PC-3 (cell line): ENCODE measurements around the gene ZNF337.

GRCh38 chr20:24930144-24930860, 18.8 kb upstream of the CST7 start:
- RAMPAGE, long total RNA: start-site peak on the plus strand at chr20:24930640-24930666, 30 and 38 reads in 2 replicates

DNA sequence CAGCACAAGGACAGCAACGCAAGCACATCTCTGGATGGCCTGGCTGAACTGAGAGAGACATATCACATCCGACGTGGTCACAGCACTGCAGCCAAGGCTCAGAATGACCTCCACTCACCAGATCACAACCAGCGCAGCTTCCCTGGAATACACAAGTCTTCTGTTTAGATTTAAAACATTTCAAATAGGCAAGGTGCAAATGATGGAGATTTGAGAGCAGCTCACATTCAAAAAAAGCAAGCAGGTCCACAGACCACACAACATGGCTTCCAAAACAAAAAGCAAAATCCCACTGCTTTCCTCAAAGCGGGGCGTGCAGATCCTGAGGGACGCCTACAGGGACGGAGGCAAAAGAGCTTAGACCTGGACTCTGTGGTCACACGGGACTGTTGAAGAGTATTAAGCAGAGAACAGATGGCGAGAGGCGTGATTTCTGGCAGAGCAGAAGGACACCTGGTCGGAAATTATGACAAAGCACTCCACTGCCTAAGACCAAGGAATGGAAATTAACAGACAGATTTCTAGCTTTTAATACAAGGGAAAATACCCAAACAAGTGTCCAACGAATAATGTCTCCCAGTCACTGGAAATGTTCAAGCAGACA, 15.3 kb downstream of the CST7 start:
- RAMPAGE, long total RNA: no peak

DNA sequence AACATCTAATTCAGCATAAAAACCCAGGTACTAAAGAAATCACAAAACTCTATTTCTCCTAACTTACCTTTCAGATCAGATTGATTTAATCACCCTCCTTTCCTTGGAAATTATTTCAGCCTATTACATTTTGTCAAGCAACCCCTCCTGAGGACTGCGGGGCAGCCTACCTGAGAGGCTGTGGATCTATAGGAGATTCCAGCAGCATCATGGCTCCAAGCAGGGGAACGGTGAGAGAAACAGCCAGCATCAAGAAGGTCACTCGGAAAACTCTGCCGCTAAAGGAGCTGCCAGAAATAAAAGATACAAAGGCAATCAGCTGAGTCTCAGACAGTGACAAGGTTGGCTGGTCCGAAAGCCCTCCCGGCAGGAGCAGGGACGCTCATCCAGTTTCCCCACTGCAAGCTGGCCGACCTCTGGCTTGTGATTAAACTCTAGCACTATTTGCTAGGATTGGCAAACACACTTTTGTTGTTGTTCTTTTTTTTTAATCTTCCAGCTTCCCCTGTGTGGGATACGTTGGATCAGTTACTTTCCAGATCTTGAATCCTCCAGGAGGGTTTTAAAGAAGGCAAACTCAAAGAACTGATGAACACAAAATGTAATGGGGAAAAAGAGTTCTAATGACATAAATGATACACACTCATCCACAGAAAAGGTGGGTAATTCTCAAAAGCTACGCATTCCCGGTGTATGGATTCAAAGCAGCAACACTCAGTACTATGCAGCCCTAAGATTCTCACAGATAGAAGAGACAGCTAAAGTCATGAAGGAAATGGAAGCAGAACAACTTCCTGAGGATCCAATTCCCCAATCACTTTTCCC, 8.6 kb downstream of the APMAP start:
- RAMPAGE, long total RNA: no peak

- RAMPAGE, long total RNA: no peak
Measured at GRCh38 chr20:24991814-24992547, 570 bp downstream of the APMAP start.

DNA sequence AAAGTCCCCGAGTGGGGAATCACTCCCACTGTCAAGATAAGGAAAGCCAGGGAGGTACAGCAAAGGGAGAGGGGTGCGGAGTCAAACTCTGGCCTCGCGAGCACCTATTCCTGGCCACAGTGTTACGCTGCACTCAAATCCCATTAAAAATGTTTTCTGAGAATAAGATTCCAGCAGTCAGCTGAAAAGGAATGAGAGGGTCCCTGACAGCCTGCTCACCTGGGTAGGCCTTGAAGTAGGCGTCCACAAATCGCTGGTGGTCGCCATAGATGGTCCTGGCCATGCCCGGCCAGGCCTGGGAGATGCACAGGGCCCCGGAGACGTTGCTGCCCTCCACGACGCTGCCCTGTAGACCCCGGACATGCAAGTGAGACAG, 20.8 kb upstream of the APMAP start:
- RAMPAGE, long total RNA: no peak

DNA sequence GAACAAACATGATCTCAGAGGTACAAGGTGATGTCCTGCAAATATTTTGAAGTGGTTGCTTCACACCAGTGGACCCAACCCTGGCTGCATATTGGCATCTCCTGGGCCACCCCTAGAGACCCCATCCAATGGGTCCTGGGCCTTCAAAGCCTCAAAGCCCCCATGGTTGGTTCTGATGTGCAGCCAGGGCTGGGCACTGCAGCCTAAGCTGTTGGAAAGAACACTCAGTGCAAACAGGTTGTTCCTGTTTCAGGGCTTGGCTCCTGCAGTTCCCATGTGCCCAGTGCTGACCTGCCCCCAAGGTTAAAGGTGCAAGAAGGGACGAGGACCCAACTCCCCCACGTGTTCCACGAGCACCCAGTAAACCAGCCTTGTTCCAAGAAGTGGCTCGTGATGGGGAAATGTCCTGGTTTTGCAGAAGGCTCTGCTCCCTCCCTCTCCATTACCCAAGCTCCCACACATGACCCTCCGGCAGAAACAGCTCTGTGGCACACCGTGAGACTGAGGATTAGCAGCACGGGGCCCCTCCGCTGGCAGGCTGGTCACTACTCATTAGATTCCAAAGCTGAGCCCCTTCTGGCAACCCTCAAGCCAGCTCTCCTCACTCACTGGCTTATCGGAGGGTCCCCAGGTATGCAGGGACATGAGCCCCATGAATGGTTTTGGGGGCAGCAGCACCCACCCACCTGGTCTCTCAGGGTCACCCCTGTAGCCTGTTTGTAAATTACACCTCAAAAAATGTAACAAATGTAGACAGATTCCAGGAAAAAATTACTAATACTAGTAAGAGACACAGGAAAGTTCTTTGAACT, 9.4 kb downstream of the ACSS1 start:
- RAMPAGE, long total RNA: no peak

GRCh38 chr20:25065009-25065526, 7.1 kb upstream of the ACSS1 start:
- RAMPAGE, long total RNA: no peak

DNA sequence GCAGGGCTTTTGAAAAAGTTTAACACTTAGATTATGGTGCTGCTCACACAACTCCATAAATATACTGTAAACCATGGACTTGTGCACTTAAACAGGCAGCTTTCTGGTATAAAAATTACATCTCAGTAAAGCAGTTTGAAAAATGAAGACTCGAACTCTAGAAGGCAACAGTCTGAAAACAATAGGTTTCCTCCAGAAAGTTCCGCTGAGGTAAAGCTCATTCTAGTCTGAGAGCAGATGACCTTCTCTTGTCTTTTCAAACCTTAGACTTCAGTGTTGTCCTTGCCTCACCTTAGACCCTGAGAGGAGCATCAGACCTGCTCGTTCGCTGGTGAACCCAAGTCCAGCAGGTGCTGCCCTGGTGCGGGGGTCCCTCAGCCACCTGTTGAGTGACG, 14.8 kb upstream of the PYGB start:
- RAMPAGE, long total RNA: no peak

DNA sequence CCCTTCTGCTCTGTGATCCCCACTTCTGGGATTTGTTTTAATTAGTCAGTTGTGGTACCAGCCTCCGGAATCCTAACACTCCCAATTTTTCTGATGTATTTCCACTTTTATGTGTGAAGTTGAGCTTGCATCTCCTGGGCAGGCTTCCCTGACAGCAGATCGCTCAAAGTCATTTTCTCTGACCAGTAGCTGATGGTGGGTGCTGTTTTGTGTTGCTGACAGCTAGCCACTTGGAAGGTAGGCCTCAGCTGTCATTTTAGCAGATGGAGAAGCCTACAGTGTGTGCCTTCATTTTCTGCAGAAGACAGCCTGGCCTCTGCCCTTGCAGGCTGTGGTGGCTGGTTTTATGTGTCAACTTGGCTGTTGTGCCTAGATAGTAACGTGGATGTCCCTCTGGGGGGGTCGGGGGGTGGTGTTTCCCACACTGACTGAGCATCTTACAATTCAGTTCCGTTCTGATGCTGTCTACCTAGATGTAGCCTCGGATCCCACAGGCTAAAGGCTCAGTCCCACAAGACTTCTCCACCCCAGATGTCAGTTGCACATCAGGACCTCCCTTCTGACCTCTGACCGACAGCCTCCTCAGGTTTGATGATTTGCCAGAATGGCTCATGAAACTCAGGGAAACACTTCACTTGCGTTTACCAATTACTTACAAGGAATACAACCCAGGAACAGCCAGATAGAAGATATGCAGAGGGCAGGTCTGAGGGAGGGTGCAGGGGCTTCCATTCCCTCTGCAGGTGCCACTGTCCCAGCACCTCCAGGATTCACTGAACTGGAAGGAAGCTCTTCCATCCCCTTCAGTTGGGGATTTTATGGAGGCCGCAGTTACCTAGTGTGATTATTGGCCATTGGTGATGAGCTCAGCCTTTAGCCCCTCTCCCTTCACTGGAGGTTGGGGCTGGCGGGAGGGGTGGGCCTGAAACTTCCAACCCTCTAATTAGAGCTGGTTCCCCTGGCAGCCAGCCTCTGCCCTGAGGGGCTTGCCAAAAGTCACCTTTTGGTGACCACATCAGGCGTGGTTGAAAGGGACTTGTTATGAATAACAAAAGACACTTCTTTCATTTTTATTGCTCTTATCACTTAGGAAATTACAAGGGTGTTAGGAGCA, 4.4 kb downstream of the PYGB start:
- RAMPAGE, long total RNA: no peak

DNA sequence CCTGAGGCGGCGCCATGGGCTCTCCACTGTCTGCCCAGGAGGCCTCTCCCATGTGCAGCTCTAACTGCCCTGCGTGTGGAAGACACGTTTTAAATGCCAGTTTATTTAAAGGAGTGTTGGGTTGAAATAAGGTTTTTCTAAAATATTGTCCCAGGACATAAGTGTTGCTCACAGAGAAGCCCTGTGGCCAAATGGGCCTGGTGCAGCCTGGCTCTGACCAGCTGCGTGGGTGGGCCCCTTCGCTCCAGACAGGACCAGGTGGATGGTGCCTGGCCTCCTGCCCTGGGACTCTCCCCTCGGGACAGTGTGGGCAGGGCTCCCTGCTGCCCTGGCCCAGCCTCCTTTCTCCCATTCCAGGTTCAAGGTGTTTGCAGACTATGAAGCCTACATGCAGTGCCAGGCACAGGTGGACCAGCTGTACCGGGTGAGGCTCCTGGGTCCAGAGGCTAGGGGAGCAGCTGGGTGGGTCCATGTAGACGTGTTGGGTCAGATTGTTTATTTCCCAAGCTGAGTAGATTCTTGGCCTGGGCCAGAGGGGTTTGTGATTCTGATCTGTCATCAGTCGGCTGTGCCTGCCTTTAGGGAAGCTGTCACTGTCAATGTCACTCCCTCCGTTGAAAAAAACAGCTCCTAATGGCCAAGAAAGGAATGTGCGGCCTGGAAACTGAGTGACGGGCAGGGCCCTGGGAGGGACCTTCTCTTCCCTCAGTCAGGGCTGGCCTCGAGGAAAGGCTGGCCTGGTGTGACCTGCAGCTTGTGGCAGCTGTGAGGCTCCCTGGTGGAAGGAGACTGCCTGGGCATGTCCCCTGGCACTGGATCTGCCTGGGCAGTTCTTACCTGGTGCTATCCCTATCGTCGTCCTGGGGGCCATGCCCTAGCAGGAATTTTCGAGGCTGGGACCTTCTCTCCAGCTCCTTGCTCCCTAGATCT, 47.6 kb downstream of the PYGB start:
- RAMPAGE, long total RNA: no peak

DNA sequence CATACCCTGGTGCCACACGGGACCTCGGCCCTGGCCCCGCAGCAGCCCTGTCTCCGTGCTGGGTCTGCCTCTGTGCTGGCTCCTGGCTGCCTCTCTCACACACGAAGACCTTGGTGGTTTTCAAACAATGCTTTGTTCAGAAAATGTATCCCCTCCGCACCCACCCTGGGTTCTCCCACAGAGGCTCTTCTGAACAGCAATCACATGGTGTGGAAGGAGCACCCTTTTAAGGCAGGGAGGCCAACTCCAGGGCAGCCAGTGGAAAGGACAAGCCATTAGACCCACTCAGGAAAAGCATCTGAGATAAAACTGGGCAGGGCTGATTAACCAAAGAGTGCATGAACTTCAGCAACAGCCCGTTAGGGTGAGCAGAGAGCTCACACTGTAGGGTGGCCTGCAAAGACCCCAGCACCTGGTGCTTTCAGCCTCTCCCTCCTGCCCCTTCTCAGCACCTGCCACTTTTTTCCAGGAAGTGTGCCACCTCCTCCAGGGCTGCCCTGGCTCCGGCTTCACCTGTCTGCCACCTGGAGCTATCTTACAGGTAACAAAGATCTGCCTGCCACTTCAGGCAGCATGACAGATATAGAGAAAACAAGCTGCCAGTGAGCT, 71.3 kb downstream of the PYGB start:
- RAMPAGE, long total RNA: no peak

- RAMPAGE, long total RNA: no peak
Measured at GRCh38 chr20:25389191-25389630, 1.4 kb downstream of the ABHD12 start.

DNA sequence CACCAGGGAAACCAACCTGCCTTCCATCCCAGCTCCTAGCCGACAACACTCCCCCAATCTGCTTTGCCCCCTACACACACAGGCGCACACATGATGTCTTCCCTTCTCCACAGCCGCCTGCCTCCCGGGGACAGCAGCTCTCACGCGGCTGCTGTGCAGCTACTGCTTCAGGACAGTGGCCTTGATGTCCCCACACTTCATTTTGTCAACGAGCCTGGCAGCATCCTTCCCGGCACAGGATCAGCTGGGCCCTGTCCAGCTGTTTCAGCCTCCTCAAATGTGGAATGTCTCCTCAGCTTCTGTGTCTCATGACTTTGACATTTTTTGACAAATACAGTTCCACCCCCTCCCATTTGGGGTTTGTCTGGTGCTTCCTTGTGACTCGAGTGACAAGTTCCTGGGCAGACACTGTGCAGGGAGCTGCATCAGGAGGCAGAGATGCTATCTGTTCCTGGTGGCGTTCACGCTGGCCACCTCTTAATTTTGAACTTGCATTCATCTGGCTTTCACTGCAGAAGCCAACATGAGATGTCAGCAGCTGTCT, 57.1 kb downstream of the GINS1 start:
- RAMPAGE, long total RNA: no peak

DNA sequence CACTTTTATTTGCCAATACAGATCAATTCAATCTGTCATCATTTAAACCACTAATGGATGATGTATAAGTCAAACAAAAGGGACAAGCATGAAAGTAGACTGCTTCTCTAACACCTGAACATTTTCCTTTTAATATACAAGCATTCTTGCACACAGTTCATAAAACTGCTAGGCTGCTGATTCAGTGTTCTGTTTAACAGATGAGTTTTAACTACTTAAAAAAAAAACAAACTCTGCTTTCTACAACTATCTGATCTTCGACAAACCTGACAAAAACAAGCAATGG, 2.8 kb downstream of the NINL start:
- RAMPAGE, long total RNA: no peak

DNA sequence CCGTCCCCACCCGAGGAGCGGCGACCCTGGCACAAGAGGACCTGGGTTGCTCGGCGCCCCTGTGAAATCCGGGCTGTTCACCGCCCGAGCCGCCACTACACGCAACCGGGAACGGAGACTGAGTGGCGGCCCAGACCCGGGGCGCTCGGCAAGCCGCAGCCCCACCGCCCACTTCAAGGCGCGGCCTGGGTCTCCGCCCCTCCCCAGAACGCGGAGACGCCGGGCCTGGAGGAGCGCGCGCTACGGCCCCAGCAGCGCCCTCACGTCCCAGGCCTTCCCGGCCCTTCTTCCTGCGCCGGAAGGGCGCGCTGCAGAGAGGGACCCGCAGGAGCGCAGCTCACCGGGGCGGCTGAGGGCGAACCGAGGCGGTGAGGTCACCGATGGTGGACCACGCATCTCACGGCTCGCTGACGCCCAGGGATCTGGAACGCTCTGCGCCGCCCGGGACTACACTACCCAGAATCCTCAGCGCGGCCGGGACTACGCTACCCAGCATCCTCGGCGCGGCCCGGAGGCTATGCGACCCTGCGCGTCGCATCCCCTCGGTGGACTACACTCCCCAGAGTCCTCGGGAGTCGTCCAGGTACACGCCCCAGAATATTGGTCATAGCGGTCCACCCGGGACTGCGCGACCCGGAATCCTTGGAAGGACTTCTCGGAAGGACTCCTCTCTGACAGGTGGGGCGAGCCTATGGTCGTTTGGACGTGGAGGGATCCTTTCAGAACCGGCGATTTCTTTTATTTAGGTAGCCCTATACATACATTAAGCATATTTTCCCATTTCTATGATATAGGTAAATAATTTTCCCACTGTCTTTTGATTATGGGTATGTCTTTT, at the start of gene ZNF337:
TSS of gene ZNF337 (minus strand) at position 436 of the 838 bp plus-strand sequence.
- RAMPAGE, long total RNA: start-site peak on the minus strand centred at position 418 of the sequence, 52 bp wide, 31 and 20 reads in 2 replicates

- RAMPAGE, long total RNA: no peak
Measured at GRCh38 chr20:25750679-25751330, 54.2 kb upstream of the ZNF337 start.

DNA sequence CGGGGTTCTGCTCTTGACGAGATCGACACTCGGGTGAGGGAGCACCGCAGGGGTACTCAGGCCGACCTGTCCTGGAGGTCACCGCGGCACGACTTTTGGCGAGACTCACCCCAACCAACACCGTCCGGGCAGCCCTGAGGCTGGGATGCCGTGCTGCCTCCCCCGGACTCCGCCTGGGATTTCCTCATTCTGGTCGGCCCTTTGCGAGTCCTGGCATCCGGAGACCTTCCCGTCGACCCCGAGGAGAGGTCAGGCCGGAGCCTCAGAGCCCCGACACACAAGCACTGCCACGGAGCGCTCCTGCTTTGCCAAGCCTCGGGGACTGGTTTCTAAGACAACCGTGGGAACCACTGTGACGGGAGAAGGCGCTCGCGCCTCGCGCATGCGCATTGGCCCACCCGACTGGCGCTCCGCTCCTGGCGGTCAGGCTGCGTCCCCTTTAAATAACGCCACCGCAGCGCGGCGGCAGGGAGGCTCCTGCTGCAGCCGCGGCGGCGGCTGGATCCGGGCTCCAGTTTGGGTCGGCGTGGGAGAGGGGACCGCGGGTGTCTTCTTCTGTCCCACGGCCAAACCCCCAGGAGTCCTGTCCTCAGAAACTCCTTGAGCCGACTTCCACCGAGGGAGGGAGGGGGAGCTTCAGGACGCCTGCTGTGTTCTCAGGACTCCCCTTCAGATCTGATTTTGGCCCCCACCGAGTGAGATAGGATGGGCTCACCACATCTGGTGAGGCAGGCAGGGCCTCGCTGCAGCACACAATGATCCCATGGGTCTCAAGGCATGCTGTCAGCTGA, 166.5 kb upstream of the ZNF337 start:
- RAMPAGE, long total RNA: no peak

GRCh38 chr20:30289279-30290342, 967.9 kb upstream of the DEFB115 start:
- RAMPAGE, long total RNA: no peak

DNA sequence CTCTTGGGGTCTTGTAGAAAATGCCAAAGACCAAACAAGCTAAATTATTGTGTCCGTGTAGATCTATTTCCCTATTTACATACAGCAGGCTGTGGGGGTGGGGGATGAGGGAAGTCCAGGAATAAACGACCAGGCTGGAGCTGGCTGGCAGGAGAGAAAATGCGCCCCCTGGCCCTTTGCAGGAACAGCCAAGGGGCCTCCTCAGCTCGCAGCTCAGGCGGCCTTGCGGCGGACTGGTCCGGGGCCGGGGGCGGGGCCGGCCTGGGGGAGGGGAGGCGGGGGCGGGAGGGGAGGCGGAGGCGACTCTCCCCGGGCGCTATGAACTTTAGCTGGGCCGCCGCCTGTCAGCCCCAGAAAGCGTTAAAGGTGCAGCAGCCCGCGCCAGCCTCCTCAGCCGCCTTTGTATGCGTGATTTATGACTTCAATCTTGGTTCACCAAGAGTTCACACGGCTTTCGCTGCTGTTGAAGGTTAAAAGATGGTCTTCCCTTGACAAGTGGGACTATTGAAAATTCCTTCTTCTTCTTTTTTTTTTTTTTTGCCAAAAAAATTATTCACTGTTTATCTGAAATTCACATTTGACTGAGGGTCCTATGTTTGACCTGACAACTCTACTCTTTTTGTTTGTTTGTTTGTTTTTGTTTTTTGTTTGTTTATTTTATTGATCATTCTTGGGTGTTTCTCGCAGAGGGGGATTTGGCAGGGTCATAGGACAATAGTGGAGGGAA, 967.0 kb upstream of the DEFB115 start:
- RAMPAGE, long total RNA: no peak

GRCh38 chr20:30611503-30612033, 645.9 kb upstream of the DEFB115 start:
- RAMPAGE, long total RNA: no peak